Measurements from ENCODE around the genes ISM1 and BANF2.

GRCh38 chr20:13220989-13221433, at the start of gene ISM1:
ISM1 (plus strand) TSS chr20:13221274.
- RRBS = 2% methylated on average over 18 of the region's 50 CpGs
CAGE:
- cytosol, long polyA plus RNA = no peak
- long polyA plus RNA = no peak
- nucleus, long polyA plus RNA = no peak

DNA sequence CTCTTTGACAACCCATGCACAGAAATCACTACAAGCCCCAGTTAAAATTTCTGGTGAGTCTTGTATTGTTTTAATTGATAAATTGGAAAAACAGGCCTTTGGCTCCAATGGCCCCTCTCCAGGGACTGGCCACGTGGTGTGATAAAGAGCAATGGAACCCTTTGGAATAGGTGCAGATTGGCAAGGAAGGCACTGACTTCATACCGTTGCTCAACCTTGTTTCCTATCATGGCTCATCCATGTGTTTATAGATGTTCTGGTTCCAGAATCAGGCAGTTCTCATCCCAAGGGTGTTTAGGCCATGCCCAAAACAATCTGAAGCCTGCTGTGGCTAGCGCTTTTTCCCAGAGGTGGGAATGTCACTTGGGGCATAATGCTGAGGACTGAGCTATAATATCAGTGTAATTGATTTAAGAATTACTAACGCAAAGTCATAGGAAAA, 51.5 kb downstream of the ISM1 start:
- RRBS = no CpG with 5 or more reads among the region's 4 CpGs
CAGE:
- cytosol, long polyA plus RNA = no peak
- long polyA plus RNA = no peak
- nucleus, long polyA plus RNA = no peak

- RRBS = no CpG with 5 or more reads among the region's 6 CpGs
CAGE:
- cytosol, long polyA plus RNA = no peak
- long polyA plus RNA = no peak
- nucleus, long polyA plus RNA = no peak
These were observed 158.5 kb downstream of the ISM1 start for GRCh38 chr20:13379396-13380211.

CAGE:
- cytosol, long polyA plus RNA = no peak
- long polyA plus RNA = no peak
- nucleus, long polyA plus RNA = no peak
These were observed 167.8 kb downstream of the TASP1 start for GRCh38 chr20:13470865-13471318.

DNA sequence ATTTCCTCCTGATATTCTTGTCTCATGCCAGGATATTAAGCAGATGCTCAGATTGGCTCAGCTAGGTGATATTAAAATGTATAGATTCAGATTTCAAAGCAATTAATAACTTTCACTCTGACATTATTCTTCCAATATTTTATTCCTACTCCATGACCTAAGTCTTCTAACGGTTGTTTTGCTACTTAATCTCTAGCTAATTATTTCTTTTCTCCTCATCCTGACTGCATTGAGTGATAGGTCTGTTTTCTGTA, 50.7 kb downstream of the FLRT3 start:
- RRBS = no CpG with 5 or more reads among the region's 1 CpG
CAGE:
- cytosol, long polyA plus RNA = no peak
- long polyA plus RNA = no peak
- nucleus, long polyA plus RNA = no peak

GRCh38 chr20:15309059-15309466, 971.7 kb upstream of the FLRT3 start:
CAGE:
- cytosol, long polyA plus RNA = no peak
- long polyA plus RNA = no peak
- nucleus, long polyA plus RNA = no peak

GRCh38 chr20:15976275-15976699, 597.0 kb downstream of the KIF16B start:
- RRBS = no CpG with 5 or more reads among the region's 5 CpGs
CAGE:
- cytosol, long polyA plus RNA = no peak
- long polyA plus RNA = no peak
- nucleus, long polyA plus RNA = no peak

GRCh38 chr20:16295015-16295520, 278.2 kb downstream of the KIF16B start:
- RRBS = no CpG with 5 or more reads among the region's 2 CpGs
CAGE:
- cytosol, long polyA plus RNA = no peak
- long polyA plus RNA = no peak
- nucleus, long polyA plus RNA = no peak

DNA sequence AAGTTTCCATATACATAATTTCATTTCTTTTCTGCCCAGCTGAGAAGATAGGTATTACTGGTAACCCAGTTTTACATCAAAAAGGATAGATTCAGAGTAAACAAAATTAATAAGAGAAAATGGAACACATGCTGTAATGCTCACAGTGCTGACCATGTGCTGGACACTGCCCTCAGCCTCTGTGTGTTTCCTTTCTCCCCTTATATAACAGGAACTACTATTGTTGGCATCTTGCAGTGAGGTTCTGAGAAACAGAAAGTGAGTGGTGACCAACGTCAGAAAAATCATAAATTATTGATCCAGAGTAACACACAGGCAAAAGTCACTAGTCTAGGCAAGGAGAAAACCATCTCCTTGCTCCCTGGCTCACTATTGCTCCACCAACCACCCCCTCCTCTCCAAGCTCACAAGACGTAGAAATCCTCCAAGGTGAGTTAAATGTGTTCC, 89.8 kb downstream of the KIF16B start:
- RRBS = no CpG with 5 or more reads among the region's 2 CpGs
CAGE:
- cytosol, long polyA plus RNA = no peak
- long polyA plus RNA = no peak
- nucleus, long polyA plus RNA = no peak

DNA sequence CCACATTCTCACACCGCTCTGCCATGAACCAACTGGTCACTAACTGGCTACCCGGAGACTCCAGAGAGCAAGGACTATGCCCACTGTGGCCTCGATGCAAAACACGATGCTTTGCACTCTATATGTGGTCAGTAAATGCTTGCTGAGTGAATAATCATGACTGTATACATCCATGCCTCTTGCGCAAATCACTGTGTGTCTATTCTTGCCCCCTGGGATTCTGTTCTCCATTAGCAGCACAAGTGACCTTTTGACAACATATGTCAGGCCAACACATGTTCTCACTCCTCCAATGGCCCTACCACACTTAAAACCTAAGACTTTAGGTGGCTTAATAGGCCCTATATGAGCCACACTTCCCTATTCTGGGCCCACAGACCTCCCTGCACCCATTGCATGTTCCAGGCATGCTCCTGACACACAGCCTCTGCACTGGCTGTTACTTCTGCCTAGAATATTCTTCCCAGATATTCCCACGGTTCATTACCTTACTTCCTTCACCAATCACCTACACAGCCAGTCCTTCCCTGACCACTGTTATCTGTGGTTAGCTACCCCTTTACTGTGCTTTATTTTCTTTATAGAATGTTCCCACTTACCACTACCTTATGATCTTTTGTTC, 16.8 kb downstream of the KIF16B start:
- RRBS = no CpG with 5 or more reads among the region's 6 CpGs
CAGE:
- cytosol, long polyA plus RNA = no peak
- long polyA plus RNA = no peak
- nucleus, long polyA plus RNA = no peak

DNA sequence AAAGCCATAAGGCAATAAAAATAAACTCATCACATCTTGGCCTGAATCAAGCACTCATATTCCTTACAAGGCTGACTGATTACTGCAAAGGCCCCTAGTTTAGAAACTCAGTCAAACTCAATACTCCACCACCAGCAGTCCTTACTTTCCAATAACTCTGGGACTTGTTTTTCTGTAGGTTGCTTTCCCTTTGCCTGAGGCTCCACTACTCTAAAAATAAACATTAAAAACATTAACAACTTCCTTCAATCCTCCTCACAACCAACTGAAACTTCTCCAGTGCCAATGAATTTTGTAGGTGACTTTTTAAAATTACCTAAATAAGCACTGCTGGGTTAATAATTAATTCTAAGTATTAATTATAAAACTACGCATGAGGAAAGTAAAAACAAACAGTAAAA, 3.8 kb downstream of the KIF16B start:
- RRBS = no CpG with 5 or more reads among the region's 1 CpG
CAGE:
- cytosol, long polyA plus RNA = no peak
- long polyA plus RNA = no peak
- nucleus, long polyA plus RNA = no peak

- RRBS = no CpG with 5 or more reads among the region's 3 CpGs
CAGE:
- cytosol, long polyA plus RNA = no peak
- long polyA plus RNA = no peak
- nucleus, long polyA plus RNA = no peak
These were observed 12.3 kb upstream of the SNRPB2 start for GRCh38 chr20:16717646-16717845.

DNA sequence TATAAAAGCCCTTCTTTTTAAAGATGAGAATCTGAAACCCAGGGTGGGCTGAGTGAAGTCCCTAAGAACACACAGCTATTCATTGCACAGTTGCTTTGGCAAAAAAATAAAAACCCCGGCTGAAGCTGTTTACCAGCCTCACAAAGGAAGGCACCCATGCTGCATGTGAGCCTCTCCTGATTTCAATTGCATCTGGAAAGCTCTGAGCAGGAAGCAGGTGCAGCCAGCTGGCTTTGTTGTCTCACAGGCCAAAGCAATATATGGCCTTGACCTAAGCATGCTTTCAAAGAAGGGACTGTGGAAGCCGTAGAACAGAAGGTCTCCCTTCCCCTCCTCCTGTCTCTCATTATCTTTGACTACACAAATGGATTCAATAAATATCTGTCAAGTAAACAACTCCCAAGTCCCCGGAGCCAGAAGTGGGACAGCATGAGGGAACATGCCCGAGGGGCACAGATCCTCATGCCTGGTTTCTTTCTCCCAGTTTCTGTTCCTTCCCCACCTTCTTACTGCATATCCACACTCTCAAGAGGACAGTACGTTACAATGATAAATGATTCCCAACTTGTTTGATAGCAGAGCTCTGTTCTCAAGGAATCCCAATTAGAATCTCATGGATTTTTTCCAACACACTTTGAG, 57.2 kb upstream of the PCSK2 start:
- RRBS = no CpG with 5 or more reads among the region's 5 CpGs
CAGE:
- cytosol, long polyA plus RNA = no peak
- long polyA plus RNA = no peak
- nucleus, long polyA plus RNA = no peak

GRCh38 chr20:17202525-17203218, 24.2 kb upstream of the PCSK2 start:
- RRBS = no CpG with 5 or more reads among the region's 12 CpGs
CAGE:
- cytosol, long polyA plus RNA = no peak
- long polyA plus RNA = no peak
- nucleus, long polyA plus RNA = no peak

- RRBS = no CpG with 5 or more reads among the region's 9 CpGs
CAGE:
- cytosol, long polyA plus RNA = no peak
- long polyA plus RNA = no peak
- nucleus, long polyA plus RNA = no peak
These were observed 7.2 kb downstream of the RRBP1 start for GRCh38 chr20:17674648-17675518.

DNA sequence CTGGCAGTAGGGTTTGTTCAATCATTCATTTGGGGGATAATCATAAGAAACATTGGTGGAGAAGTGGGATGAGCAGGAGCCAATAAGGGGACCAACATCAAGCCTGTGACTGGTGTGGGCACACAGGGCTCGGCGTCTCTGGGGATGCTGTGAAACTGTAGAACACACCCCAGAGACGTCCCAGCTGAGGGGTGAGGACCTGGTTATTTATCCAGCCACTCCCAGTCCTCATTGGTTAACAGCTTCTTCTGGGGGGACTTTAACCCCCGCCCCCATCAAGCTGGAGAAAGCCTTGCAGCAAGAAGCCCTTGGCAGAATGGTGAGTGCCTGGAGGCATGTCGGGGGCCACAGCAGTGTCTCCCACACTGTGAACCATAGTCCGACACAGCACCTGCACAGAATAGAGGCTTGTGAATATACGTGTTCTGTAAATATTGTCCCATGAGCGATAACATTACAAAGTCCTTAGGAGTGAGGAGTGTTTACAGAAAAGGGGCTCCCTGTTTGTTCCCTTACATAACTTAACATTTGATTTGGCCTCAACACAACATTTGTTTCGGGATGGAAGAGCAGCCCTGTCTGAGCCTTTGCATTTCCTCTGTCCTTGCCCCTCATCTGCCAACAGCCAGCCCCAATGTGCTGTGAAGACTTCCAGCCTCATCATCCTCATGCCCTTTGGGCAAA, 2.1 kb upstream of the RRBP1 start:
- RRBS = no CpG with 5 or more reads among the region's 9 CpGs
CAGE:
- cytosol, long polyA plus RNA = no peak
- long polyA plus RNA = no peak
- nucleus, long polyA plus RNA = no peak

GRCh38 chr20:17693234-17694115, 6.3 kb upstream of the BANF2 start:
- RRBS = no CpG with 5 or more reads among the region's 23 CpGs
CAGE:
- cytosol, long polyA plus RNA = no peak
- long polyA plus RNA = no peak
- nucleus, long polyA plus RNA = no peak

DNA sequence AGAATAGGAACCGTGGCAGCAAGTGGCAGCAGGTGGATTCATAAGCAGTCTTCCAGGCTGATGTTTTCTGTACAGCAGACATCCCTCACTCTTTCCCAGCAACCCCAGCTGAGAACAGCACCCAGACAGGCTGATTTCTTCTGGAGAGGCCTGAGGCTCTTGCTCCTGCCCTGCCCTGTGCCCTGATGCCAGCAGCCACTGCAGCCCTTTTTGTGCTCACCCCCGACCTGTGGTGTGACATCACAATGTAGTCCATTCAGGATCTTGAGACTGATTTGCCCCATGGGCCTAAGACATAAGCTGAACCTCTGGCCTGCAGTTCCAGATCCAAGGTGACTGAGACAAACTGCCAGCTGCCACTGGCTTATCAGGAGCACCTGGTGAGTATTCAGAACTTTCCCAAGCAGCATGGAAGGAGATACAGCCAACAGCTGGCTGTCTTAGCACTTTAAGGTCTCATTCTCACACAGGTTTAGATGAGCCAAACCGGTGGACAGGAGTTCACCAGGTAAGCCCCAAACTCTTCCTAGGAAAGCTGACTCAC, at the start of gene BANF2:
Gene BANF2, plus strand, starts transcription at position 291 of the 544 bp plus-strand sequence.
- RRBS = no CpG with 5 or more reads among the region's 3 CpGs
CAGE:
- cytosol, long polyA plus RNA = no peak
- long polyA plus RNA = no peak
- nucleus, long polyA plus RNA = no peak

DNA sequence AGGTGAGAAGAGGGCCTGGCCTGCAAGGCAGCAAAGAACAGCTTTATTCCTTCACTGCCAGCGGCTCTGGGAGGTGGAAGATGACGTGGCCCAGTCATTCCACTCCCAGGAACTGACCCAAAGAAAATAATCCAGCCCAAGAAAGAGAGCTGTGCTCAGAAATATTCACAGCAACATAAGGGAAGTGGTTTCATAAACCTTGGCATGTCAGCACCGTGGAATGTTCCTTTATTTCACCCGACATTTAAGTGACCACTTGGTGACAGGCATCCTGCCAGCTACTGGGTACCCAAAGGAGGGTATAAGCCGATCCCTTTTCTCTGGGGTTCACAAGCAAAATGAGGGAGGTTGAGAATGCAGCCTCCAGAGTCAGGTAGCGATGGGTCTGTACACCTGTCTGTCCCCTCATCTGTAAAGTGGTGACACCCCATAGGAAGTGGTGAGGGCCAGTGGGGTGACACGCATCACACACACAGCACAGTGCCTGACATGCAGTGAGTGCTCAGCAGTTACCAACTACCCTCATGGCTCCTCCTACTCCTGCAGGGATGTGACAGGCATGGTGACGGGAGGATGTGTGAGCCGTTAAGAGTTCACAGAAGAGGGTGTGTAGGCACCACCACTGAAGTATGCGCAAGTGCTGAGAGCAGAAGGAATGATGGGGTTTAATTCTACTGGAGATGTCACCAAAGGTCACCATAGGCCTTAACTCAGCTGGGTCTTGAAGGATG, 124.9 kb downstream of the SNX5 start:
- RRBS = no CpG with 5 or more reads among the region's 10 CpGs
CAGE:
- cytosol, long polyA plus RNA = no peak
- long polyA plus RNA = no peak
- nucleus, long polyA plus RNA = no peak

DNA sequence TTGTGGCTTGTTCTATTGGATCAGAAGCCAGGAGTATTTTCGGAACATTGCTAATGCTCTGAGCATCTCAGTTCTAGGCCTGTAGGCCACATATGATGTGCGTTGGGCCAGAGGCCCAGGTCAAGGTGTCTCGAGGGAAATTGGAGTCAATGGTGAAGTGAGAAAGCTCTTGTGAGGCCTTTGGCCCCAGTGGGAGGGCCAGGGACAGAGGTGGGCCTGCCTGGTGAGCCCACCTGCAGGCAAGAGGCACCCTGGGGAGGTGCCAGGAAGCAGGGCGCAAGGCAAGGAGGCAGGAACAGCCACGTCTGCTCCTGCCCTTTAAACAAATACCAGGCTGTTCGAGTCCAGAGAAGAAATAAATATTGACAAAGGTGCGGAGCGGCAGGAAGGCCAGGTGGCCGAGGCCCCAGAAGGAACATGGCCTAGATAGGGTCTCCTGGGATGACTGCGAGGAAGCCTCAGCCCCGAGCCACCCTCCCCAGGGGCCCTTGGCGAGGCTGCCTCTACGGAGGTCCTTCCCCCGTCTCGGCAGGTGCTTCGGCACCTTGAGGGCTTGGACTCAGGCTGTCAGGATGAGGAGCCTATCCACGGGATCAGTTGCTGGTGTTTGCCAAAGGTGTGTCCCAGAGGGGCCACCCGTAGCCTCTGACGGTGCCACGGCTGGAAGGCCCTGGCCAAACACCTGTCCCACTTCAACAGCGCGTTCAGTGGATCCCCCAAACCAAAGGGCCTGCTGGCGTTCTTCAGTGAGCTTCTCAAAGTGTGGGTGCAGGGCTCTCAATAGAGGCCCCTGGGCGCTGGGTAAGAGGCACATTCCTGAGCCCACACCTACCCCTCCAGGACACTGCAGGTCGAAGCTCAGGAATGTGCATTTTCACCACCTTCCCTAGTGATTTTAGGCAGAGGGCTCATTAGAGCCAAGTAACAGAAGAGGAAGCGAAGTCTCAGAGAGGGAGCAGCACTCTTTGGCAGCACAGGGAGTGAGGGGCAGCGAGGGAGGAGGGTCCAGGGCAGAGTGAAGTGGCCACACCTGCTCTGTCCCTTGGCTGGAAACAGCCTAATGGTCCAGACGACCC, 39.9 kb downstream of the SNX5 start:
- RRBS = no CpG with 5 or more reads among the region's 28 CpGs
CAGE:
- cytosol, long polyA plus RNA = no peak
- long polyA plus RNA = no peak
- nucleus, long polyA plus RNA = no peak